Breast epithelium (tissue), 2 donors: ENCODE measurements around a stretch of chr11.

- PRO-cap = no peak
- RAMPAGE, long total RNA, 2 experiments = no peak in any of the 2 experiments
Observed at GRCh38 chr11:10272063-10272540, 21.9 kb downstream of the SBF2 start.

GRCh38 chr11:10282392-10283363 lies 11.3 kb downstream of the SBF2 start:
- PRO-cap = no peak
- RAMPAGE, long total RNA, 2 experiments = no peak in any of the 2 experiments

DNA sequence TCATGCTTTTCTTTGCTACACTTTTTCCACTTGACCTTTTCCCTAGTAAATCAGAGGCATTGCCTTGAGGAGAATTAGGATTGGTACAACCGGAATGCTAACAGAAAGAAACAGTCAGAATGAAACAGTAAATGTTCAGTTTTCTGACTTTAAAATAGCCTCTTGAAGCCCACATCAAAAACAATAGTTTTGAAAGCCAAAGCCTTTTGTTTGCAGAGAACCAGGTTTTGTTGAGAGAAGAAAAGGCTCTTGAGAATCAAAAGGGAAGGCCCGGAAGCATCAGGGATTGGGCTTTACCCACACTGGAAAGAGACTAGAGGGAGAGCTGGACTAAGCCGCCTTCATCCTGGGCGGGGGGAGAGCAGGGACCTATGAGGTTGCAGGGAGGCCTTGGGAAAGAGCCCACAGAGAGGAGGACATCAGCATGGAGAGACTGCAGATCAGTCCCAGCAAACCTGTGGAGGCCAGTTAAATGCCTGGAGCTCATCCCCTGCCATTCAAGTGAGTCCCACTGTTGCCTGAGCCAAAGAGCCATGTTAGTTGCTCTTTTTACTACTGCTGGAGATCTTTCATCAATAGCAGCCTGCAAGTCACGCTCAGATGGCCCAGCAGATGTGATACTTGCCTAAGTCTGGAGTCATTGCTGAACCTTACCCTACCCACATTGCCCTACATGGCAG lies 12.5 kb downstream of the ADM start:
- PRO-cap = no peak
- RAMPAGE, long total RNA, 2 experiments = no peak in any of the 2 experiments

DNA sequence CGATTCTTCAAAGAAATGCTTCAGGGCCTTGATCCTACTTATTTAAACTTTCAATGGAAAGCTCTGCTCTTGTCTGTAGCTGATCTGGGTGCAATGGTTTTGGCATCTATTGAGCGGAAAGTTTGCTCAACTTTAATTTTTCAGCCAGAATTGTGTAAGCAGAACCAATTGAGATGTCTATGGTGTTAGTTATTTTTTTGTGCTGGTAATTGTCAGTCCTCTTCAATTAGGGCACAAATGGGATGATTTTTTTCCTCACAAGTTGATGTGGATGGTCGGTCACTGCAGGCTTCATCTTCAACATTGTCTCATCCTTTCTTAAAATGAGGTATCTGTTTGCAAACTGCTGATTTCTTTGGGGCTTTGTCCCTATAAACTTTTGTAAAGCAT lies 67.5 kb downstream of the ADM start:
- PRO-cap = no peak
- RAMPAGE, long total RNA, 2 experiments = no peak in any of the 2 experiments

DNA sequence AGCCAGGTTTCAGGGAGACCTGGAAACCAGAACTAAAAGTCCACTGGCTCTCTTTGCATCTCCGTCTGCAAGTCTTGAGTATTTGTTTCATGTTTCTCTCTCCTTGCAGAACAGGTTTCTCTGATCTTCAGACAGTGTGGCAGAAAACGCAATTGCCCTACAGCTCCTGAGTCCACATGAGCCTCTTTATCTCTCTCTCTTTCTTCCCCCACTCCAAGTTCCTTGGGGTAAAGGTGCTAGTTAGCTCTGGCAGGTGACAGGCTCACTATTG lies 66.9 kb upstream of the AMPD3 start:
- PRO-cap = no peak
- RAMPAGE, long total RNA, 2 experiments = no peak in any of the 2 experiments

DNA sequence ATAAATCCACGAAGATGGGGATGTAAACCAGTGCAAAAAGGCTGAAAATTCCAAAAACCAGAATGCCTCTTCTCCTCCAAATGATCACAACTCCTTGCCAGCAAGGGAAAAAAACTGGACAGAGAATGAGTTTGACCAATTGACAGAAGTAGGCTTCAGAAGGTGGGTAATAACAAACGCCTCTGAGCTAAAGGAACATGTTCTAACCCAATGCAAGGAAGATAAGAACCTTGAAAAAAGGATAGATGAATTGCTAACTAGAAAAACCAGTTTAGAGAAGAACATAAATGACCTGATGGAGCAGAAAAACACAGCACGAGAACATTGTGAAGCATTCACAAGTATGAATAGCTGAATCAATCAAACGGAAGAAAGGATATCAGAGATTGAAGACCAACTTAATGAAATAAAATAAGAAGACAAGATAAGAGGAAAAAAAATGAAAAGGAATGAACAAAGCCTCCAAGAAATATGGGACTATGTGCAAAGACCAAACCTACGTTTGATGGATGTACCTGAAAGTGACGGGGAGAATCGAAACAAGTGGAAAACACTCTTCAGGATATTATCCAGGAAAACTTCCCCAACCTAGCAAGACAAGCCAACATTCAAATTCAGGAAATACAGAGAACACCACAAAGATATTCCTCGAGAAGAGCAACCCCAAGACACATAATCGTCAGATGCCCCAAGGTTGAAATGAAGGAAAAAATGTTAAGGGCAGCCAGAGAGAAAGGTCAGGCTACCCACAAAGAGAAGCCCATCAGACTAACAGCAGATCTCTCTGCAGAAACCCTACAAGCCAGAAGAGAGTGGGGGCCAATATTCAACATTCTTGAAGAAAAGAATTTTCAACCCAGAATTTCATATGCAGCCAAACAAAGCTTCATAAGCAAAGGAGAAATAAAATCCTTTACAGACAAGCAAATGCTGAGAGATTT lies 12.2 kb downstream of the AMPD3 start:
- PRO-cap = no peak
- RAMPAGE, long total RNA, 2 experiments = no peak in any of the 2 experiments

DNA sequence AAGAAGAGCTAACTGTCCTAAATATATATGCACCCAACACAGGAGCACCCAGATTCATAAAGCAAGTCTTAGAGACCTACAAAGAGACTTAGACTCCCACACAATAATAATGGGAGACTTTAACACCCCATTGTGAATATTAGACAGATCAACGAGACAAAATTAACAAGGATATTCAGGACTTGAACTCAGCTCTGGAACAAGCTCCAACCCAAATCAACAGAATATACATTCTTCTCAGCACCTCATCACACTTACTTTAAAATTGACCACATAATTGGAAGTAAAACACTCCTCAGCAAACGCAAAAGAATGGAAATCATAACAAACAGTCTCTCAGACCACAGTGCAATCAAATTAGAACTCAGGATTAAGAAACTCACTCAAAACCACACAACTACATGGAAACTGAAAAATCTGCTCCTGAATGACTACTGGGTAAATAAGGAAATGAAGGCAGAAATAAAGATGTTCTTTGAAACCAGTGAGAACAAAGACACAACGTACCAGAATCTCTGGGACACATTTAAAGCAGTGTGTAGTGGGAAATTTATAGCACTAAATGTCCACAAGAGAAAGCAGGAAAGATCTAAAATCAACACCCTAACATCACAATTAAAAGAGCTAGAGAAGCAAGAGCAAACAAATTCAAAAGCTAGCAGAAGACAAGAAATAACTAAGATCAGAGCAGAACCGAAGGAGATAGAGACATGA lies 13.6 kb downstream of the AMPD3 start:
- PRO-cap = no peak
- RAMPAGE, long total RNA, 2 experiments = no peak in any of the 2 experiments

GRCh38 chr11:10618500-10619074 lies 50.1 kb upstream of the LYVE1 start:
- PRO-cap = no peak
- RAMPAGE, long total RNA, 2 experiments = no peak in any of the 2 experiments

DNA sequence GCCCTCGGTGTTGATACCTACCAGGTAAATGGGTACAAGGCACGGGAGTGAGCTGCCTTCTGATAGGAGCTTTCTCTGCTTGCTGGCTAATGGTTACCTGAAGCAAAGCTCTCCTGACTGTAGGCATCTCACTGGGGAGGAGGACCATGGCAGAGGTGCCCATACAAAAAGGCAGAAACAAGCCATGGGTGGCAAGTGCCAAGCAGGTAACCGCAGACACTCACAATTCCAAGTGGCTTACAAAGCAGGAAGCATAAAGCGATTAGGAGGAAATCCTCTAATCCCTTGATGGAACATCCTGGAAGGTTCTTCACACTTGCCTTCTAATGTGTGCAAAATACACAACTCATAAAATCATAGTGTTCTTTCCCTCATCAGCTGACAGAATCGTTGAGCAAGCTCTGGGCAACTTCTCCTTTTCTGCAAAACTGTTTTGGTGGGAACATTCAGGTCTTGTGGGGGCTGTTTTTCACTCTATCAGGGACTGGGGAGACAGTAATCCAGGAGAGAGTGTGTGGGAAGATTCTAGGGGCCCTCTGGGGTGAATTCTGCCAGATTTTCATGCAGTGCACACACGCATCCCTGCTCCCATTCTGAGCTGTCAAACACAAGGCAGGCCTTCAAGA lies 53.4 kb downstream of the IRAG1 start:
- PRO-cap = no peak
- RAMPAGE, long total RNA, 2 experiments = no peak in any of the 2 experiments

DNA sequence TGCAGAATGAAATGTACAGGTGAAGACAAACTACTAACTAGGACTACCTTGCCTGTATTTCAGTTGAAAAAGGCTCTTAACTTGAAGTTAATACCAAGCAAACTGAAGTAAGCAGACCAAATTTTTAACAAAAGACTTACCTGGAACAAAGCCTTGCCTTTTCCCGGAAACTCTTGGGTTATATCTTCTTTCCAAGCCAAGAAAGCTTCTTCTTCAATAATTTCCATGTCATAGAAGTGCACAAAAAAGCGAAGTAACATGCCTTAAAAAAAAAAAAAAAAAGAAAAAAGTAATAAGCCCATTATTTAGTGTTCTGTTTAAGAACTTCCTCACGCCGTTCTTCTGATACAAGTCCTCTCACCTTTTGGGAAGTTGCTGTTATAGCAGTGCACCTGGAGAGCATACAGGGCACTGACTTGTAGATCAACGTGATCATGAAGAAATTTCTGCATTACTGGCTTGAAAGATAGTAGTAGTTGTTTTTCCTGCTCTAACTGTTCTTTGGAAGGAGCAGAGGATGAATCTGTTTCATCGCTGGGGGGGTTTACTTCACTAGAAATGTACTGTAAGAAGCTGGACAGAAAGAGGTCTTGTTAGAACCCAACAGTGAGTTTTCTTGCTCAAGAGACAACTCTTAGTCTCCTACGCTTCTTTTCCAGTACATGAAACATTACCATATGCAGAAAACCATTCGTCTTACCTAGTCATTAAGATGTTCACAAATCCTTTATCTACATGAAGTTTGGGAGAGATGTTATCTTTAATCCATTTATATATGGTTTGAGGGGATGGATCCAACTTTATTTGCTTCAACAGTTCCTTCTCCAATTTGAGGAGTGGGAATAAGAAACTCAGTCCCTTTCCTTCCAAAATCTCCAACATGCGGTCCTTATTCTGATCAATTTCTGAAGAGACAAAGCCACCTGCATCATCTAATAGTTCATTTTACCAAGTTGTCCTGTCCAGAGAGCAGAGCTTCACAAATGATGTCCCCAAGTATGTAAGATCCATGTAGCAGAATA lies 9.6 kb downstream of the EIF4G2 start:
- PRO-cap = no peak
- RAMPAGE, long total RNA, 2 experiments = no peak in any of the 2 experiments

DNA sequence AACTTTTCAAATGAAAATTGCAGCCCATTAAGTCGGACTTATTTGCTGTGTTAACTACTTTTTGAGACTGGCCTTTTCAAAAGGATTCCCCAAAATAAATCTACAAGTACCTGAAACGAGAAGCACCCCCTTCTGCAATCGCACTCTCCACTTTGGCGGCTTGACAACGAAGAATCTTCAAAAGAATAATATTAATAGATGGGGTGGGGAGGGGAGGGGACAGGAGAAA lies 1.7 kb downstream of the EIF4G2 start:
- PRO-cap = no peak
- RAMPAGE, long total RNA, 2 experiments = no peak in any of the 2 experiments

DNA sequence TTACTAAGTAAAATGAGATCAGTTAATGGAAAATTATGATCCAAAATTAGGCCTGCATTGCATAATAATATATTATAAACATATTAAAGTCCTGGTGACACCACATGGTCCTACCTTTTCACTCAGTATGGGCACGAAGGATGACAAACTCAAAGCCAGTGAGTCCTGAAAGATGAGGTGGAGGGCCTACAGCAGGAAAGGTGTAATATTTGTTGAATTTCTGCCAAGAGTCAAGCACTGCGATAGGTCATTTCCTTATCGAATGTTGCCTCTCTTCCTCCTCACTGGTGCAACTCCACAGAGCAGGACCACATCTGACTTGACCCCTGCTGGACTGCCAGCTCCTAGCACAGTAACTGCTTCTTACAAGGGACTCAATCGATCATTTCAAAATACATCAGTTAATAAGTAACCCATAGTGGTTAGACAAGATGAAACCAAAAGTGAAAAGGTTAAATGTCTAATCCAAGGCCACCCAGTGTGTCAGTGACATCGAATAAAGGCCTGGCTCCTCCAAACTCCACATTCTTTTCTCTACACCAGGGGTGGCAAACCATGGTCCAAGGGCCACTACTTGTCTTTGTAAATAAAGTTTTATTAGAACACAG lies 98.4 kb upstream of the CSNK2A3 start:
- PRO-cap = no peak
- RAMPAGE, long total RNA, 2 experiments = no peak in any of the 2 experiments

- PRO-cap = no peak
- RAMPAGE, long total RNA, 2 experiments = no peak in any of the 2 experiments
Observed at GRCh38 chr11:11842951-11843121, 1.1 kb downstream of the USP47 start.

DNA sequence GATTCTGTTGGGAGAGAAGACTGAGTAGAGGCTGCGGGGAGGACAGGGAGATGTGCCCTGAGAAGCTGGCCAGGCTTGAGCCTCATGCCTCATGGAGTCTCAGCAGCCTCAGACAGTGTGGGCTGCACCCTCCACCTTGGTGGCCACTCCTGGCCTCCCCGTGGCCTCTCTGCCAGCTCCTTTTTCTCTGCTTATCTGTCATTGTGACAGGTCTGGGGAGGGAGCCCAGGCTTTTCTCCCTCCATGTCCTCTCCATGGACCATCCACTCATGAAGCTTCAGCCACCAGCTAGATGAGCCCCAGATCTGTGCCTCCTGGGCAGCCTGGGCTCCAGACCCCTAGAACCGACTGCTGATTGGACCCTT lies 43.1 kb downstream of the DKK3 start:
- PRO-cap = no peak
- RAMPAGE, long total RNA, 2 experiments = no peak in any of the 2 experiments

- PRO-cap = no peak
- RAMPAGE, long total RNA, 2 experiments = no peak in any of the 2 experiments
Observed at GRCh38 chr11:11992110-11992811, 16.2 kb downstream of the DKK3 start.

DNA sequence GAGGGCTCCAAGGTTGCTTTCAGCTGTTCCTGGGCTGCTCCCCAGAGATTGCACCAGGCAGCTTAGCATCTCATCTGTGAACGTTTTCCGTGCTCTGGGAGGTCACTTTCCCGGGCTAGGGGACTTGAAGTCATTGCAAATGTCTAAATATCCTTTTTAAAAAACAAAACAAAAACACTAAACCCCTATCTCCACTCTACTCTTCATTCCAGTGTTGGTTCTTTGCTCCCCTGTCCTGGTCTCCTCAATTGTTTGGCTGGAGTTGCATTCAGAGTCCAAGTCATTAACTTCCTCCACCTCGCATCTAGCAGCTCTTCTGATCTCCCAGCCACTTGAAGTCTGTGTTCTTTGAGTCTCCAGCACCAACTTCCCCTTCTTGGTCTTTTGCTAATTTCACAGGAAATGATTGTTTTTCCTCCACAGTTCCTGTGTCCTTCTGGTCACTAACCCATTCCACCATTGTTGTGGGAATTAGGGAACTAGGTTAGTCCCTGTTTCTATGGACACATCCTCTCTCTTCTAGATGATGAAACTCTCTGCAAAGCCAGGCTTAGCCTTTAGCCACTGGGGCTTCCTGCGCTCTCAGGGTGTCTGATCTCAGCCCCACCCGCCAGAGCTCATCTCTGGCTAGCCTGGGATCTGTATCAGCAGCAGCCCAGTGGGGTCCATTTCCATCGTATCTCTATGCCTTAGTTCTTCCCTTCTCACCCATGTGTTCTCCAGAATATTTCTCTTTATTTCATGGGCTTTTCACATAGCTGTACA lies 14.3 kb downstream of the MICAL2 start:
- PRO-cap = no peak
- RAMPAGE, long total RNA, 2 experiments = no peak in any of the 2 experiments

GRCh38 chr11:12134283-12134499 lies 23.8 kb downstream of the MICAL2 start:
- PRO-cap = no peak
- RAMPAGE, long total RNA, 2 experiments = no peak in any of the 2 experiments

DNA sequence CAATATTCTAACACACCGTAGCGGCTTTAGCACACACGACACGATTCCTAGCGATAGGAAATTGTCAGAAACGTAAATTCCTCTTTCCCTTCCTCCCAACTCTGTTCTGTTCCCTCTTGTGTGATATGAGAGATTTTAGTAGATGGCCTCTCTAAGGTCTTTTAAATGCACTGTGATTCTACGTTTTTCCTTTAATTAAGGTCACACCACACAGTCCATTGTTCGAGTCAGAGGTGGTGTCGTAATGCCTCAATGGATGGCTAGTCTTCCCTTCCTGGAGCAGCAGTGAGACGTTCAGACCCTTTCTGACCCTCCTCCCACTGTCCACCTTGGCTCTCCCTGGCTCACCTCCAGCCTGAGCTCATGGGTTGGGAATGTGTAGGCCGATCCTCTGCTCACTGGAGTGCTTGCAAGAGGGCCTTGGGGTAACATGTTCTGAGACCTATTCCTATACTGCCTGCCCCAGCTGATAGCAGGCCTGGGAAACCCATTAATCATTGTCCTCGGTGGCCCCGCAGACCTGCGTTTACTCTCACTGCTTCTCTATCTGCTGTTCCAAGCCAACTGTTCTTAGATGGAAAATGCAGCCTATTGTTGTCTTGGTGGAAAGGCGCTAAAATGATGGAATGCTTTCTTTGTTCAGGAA lies 72.2 kb downstream of the MICAL2 start:
- PRO-cap = no peak
- RAMPAGE, long total RNA, 2 experiments = no peak in any of the 2 experiments

- PRO-cap = no peak
- RAMPAGE, long total RNA, 2 experiments = no peak in any of the 2 experiments
Observed at GRCh38 chr11:12196464-12196663, 86.0 kb downstream of the MICAL2 start.

GRCh38 chr11:12249428-12250128 lies 127.8 kb upstream of the PARVA start:
- PRO-cap = no peak
- RAMPAGE, long total RNA, 2 experiments = no peak in any of the 2 experiments